HEK293 (cell line): ENCODE measurements around a stretch of chr2.

- PRO-cap: no peak
- RRBS, 2 experiments: no CpG with 5 or more reads among the region's 4 CpGs
These were observed 2.7 kb downstream of the HS1BP3 start for GRCh38 chr2:20648221-20648593.

GRCh38 chr2:20696983-20698085, 30.4 kb downstream of the GDF7 start:
- PRO-cap: no peak
- RRBS, 2 experiments: no CpG with 5 or more reads among the region's 3 CpGs

DNA sequence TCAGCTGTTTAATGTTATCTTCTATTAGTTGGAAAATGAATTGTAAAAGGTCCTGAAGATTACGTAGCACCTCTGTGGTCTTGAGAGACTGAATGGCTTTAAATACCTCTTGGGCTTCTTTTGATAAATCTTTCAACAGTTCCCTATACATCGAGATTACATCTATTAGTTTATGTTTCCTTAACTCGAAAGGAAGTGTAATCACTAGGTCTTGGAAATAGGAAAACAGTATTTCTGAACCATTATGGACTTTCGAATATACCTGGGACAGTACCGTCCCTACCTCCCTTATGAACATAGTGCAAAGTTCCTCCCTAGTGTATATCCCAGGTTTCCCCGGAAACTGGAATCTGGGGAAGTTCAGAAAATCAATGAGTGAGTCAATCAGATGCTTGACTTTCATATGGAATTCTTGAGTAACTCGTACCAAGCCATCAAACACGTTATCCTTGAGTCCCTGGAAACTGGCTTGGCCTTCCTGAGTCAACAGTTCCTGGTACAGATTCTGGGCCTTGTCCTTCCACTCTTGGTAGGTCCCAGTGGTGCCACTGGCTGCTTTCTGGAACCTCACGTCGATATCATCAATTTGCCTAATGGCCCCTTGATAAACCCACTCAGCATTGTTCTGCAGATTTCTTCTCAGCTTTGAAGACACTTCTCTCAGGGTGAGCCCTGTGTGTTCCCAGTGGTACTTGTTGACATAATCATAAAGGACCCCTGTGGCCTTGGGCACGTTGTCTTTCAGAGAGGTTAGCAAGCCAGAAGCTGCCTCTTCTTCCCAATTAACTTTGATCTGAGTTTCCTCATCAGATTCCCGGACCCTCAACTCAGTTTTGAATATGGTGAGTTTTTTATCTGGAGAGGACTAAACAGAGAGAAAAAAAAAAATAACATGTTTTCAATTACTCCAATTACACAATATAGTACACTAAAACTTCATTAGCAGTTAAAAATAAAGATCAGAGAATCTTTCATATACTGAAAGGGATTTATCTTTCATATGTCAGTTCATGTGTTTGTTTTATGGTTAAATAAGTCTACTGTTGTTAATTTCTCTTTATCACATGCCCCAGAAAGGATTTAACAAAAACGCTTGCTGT, 41.1 kb downstream of the APOB start:
- PRO-cap: no peak
- RRBS, 2 experiments: no CpG with 5 or more reads among the region's 13 CpGs

GRCh38 chr2:21011464-21012021, 32.3 kb downstream of the APOB start:
- PRO-cap: no peak
- RRBS, 2 experiments: no CpG with 5 or more reads among the region's 5 CpGs

DNA sequence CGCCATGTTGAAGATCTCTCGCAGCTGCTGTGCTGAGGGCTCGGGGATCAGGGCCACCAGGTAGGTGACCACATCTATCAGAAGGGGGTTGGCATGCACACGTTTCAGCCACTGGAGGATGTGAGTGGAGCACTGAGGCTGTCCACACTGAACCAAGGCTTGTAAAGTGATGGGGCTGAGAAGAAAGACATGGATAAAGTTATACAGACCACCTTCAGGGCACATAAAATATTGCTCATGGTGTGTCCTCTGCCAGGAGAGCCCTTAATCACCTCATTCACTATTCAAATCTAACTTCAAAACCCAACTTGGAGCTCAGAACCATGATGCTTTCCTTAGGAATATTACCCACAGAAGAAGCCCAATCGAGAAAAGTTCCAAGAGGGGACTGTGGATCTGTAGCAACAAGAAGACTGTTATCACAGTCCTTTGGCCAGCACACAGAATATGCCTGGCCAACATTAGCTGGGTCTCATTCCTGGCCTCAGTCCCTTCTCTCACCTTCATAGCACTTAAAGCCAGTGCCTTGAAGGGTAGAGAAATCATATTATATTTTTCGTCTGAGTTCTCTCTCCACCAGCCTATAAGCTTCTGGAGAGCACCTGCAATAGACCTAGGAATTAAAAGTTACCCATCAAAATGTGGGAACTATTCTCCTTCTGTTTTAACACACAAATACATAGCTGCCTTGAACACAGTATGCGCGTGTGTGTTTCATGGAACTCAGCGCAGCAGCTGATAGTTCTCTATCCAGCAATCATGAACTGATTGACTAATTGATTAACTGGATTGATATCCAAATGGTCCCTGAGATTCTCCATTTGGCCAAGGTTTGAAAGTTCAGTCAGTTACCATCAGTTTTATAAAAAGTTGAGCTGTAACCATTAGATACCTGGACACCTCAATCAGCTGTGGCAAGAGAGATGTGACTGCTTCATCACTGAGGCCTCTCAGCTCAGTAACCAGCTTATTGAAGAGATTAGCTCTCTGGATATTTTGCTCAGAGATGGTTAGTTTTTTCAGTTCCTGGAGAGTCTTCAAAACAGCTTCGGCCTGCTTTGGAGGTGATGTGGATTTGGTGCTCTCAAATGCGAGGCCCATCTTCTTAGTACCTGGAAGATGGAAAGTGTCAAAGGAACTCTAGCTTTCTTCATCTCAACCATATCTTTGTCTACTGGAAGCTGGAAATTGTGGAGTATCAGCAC, 11.1 kb downstream of the APOB start:
- PRO-cap: no peak
- RRBS, 2 experiments: no CpG with 5 or more reads among the region's 11 CpGs

GRCh38 chr2:21070325-21071347, 26.8 kb upstream of the APOB start:
- PRO-cap: no peak
- RRBS, 2 experiments: no CpG with 5 or more reads among the region's 9 CpGs

- PRO-cap: no peak
- RRBS, 2 experiments: no CpG with 5 or more reads among the region's 1 CpG
These were observed 97.2 kb downstream of the TDRD15 start for GRCh38 chr2:21221071-21221319.

DNA sequence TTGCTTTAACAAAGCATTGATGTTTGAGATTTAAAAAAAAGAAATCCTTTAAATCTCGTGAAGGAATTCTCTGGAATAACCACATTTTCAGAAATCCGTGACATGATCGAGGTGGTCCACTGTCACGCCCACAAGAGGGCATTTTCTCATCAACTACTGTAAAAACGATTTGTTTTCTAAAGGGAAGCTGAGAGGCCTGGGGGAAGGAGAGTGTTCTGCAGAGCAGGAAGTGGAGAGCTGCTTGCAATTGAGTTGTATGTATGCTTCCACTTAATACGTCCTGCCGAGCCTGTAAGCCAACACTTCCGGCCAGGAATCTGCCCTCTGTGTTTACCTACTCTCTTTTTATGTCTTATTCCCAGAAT, 19.4 kb downstream of the KLHL29 start:
- PRO-cap: unidirectional peak, plus-strand start at position 273 of the sequence
- RRBS, 2 experiments: no CpG with 5 or more reads among the region's 8 CpGs

- PRO-cap: no peak
- RRBS, 2 experiments: no CpG with 5 or more reads among the region's 14 CpGs
These were observed 34.7 kb downstream of the KLHL29 start for GRCh38 chr2:23419700-23420136.

DNA sequence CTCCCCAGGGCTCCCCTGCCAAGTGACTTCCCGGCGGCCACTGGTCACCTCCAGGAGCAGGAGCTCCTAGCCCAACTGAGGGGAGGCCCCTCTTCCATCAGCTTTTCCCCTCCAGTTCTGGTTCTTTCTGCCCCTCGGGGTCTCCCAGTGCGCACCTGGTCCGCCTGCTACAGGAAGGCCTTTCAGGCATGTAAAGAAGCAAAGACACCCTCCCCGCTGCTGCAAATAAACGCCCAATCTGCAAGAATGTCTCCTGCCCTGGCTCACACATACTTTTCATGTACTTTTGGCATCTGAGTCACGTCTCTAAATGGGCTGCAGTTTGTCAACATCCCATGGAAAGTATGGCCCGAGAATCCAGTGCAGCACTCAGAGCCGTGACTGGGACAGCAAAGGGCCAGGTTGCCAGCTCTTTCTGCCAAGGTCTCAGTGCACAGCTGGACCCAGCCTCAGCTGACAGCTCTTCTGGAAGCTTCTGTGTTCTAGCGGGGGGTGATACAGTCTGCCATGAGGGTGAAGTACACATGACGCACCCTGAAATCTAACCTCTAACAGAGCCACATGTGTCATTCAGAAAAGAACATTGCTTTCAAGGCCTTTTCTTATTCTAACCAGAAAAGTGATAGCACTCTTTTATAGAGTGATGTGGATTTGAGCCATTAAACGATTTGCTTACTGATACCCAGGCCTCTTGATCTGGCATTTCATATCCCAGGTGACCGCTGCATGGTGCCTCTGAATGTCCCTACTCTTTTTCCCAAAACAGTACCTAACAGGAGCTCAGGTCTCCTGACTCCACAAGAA, 41.6 kb downstream of the KLHL29 start:
- PRO-cap: no peak
- RRBS, 2 experiments: no CpG with 5 or more reads among the region's 14 CpGs

DNA sequence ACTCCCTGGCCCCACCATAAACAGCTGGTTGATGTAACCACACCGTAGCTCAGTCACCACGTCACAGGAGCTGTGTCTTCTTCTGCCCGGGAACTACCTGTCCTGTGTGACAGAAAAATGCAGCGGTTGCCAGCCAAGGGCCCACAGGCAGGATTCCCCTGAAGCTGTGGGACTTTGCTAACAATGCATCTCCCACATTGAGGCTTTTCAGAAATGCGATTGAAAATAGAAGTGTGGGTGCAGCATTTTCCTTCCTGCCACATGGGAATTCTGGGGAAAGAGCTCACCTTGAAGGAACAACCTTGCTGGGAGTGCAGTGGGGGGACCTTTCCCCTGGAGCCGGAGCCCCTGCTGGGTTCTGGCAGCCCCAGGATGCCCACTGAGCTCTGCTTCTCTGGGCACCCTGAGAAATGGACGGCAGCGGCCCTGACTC, 68.3 kb downstream of the KLHL29 start:
- PRO-cap: no peak
- RRBS, 2 experiments: 61 to 88% methylated on average over 3 of the region's 8 CpGs

- PRO-cap: no peak
- RRBS, 2 experiments: no CpG with 5 or more reads among the region's 3 CpGs
These were observed 179.1 kb downstream of the KLHL29 start for GRCh38 chr2:23564206-23564424.

DNA sequence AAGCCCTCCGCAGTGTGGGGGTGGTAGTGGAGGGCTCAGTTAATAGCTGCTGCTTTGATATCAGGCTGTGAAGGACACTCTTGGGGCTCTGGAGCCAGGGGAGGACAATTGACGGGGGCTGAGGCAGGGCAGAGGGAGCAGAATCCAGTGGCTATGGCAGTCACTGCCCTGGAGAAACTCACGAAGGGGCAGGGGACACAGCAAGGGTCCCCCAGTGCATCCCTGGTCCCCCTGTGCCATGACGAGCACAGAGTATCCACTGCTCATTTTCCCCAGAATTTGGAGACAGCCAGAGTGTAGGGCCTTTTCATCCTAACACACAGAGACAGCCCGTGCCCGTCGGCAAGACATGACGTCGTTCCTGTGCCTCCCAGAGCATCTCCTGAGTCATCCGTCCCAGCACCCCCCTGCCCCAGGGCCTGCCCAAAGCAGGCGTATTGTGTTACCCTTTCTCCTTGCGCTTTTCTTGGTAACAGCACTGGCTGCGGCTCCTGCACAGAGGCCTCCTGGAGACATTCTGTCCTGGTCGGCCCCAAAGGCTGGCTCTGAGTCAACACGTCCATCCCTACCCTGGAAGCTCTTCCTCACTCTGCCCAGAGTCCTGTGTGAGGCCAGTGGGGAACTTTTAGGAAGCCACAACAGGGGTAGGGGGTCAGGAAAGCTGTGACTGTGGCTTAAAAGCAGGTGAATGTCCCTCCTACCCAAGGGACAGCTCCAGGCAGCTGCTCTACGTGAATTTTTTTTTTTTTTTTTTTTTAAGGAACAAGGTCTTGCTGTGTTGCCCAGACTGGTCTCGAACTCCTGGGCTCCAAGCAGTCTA, 217.1 kb downstream of the KLHL29 start:
- PRO-cap: no peak
- RRBS, 2 experiments: no CpG with 5 or more reads among the region's 17 CpGs

DNA sequence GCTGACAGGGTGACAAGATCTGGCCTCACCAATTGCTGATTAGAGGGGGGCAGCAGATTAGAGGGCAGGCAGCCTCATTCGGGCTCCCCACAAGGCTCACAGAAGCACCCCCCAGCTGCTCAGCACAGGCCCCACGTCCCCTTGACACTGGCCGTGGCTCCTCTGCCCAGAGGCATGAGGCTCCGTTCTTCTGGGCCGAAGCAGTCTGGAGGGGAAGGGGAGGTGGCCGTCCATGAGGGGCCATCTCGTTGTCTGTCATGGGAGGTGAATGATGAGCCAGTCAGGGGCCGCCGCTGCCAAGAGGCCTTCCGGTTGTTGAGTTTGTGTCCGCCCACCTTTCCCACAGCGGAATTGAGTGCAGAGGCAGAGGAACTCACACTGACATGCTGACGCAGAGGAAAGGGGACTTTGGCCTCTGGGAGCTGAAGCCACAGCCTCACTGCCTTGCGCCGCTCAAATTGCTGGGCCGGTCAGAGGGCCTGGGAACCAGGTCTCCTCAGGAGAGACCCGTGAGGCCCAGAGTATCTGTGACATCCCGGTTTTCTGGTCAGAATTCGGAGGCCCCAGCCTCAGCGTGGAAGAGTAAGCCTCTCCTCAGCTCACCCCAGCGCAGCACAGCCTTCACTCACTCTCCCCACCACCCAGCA, 268.4 kb downstream of the ATAD2B start:
- PRO-cap: no peak
- RRBS, 2 experiments: 89 to 92% methylated on average over 3 of the region's 21 CpGs

- PRO-cap: no peak
- RRBS, 2 experiments: 88 to 95% methylated on average over 11 of the region's 34 CpGs
These were observed 263.8 kb downstream of the ATAD2B start for GRCh38 chr2:23663116-23663529.

DNA sequence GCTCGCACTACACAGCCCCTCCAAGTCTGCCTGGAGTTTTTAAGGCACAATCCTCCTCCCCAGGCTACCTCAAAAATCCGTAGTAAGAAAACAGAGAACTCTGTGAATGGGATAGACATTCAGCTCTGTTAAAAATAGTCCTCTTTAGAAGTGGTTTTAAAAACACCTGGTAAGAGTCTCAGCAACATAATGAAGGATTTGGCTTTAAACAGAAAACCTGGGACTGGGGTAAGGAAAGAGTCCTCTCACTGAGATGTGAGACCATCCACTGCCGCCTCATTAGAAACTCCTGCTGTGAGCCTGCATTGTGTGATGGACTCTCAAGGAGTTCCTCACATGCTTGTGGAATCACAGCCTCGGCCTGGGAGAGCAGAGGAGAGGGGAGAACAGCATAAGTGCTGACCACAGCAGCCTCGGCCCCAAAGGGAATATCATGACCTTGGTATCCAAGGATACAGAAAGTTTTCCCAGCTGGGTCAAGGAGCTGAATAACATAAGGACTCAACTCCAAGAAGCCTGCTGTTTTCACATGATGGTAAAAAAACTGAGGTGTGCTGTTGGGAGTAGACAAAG, 214.7 kb downstream of the ATAD2B start:
- PRO-cap: no peak
- RRBS, 2 experiments: no CpG with 5 or more reads among the region's 5 CpGs

GRCh38 chr2:23732881-23733904, 193.7 kb downstream of the ATAD2B start:
- PRO-cap: no peak
- RRBS, 2 experiments: no CpG with 5 or more reads among the region's 6 CpGs

GRCh38 chr2:23745627-23746222, 181.2 kb downstream of the ATAD2B start:
- PRO-cap: no peak
- RRBS, 2 experiments: no CpG with 5 or more reads among the region's 1 CpG

DNA sequence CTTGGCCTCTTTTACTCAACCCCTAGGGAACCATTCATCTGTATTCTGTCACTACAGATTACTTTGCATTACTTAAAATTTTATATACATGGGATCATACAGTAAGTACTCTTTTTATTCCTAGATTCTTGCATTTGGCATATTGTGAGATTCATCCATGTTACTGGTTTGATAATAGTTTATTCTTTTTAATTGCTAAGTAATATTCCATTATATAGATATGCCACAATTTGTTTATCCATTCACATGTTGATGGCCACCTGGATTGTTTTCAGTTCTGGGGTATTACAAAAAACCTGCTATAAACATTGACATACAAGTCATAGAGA, 87.1 kb downstream of the ATAD2B start:
- PRO-cap: no peak

DNA sequence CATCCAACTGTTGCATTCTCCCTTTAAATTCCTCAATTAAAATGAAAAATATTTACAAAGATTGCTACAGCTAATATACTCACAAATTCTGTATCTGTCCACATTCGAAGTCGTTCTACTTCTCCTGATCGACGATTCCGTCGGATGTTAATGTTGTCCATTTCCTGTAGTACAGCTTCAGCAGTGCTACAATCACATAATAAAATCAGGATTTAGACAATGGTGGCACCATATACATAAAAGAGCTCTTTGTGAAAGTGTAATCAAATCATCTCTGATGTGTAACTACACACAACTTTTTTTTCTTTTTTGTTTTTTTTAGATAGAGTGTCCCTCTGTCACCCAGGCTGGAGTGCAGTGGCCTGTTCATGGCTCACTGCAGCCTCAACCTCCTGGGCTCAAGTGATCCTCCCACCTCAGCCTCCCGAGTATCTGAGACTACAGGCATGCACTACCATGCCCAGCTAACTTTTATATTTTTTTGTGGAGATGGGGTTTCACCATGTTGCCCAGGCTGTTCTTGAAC, 41.2 kb downstream of the ATAD2B start:
- PRO-cap: no peak
- RRBS, 2 experiments: no CpG with 5 or more reads among the region's 7 CpGs